ENCODE measurements around the genes CASP9 and FBXO42.

GRCh38 chr1:15411520-15412148, 1.9 kb downstream of the EFHD2 start:
- RRBS, result 7% methylated on average over 3 of the region's 12 CpGs

- RRBS, result no CpG with 5 or more reads among the region's 9 CpGs
Measured at GRCh38 chr1:15492474-15493038, 16.7 kb downstream of the CELA2B start.

DNA sequence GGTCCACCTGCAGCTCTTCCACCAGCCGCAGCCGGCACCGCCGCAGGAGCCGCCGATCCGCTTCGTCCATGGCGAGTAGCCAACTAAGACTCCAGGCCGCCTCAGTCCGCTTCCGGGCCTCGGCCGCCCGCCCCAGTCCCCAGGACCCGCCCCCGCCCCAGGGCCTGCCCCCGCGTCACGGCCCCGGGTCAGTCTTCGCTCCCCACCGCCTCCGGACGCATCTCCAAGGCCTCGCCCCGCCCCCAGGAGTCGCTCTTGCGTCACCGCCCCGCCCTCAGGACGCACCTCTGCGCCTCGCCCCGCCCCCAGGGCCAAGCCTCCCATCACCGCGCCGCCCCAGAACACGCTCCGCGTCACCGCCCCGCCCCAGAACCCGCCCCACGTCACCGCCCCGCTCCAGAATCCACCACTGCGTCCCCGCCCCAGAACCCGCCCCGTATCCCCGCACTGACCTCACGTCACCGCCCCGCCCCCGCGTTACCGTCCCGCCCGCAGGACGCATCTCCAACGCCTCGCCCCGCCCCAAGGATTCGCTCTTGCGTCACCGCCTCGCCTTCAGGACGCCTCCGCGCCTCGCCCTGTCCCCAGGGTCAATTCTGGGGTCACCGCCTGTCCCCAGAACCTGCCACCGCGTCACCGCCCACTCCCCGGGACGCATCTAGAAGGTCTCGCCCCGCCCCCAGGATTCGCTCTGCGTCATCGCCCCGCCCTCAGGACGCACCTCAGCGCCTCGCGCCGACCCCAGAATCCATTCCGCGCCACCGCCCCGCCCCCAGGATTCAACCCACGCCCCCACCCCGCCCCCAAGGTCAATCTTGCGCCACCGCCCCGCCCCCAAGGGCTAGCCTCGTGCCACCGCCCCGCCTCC, at the start of gene CASP9:
CASP9 (minus strand) TSS at position 85 of the 868 bp plus-strand sequence.
- RRBS, result 1% methylated on average over 19 of the region's 101 CpGs

DNA sequence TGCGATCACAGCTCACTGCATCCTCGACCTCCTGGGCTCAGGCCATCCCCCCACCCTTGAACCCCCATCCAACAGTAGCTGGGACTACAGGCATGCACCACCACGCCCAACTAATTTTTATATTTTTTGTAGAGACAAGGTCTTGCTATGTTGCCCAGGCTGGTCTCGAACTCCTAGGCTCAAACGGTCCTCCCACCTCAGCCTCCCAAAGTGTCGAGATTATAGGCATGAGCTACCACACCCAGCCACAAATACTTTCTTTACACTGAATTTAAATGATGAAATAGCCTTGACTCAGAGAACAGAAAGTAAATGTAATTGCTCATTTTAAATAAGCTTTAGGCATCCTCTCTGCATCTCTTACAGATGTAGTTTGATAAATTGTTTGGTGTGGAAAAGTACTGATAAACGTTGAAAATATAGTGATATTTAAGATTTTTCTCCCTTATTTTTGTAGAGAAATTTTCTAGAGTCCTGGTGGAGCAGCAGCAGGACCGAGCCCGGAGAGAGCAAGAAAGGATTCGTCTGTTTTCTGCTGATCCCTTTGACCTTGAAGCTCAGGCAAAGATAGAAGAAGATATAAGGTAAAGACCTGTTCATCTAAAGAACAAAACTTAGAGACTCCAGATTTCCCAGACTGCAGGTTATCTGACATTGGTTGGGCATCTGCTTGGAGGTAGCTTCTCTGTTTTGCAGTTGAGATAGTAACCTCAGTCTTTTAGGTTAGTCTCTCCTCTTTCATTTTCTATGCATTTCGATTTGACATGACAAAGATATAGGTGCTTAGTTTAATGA, 15.9 kb downstream of the DDI2 start:
- RRBS, result no CpG with 5 or more reads among the region's 11 CpGs

DNA sequence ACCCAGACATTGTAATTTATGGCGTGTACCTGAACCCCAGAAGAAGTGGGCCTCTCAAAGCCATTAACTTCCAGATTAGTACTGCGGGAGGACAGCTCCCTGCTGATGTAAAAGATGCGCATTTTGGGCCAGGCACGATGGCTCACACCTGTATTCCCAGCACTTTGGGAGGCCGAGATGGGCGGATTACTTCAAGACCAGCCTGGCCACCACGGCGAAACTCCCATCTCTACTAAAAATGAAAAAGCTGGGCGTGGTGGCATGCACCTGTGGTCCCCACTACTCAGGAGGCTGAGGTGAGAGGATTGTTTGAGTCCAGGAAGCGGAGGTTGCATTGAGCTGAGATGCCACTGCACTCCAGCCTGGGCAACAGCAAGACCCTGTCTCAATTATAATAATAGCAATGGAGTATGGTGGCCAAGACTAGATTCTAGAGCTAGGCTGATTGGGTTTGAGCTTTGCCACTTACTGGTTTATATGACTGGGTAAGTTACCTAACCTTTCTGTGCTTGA, 9.7 kb downstream of the RSC1A1 start:
- RRBS, result no CpG with 5 or more reads among the region's 10 CpGs

GRCh38 chr1:15677706-15678026, 6.5 kb upstream of the PLEKHM2 start:
- RRBS, result no CpG with 5 or more reads among the region's 3 CpGs

DNA sequence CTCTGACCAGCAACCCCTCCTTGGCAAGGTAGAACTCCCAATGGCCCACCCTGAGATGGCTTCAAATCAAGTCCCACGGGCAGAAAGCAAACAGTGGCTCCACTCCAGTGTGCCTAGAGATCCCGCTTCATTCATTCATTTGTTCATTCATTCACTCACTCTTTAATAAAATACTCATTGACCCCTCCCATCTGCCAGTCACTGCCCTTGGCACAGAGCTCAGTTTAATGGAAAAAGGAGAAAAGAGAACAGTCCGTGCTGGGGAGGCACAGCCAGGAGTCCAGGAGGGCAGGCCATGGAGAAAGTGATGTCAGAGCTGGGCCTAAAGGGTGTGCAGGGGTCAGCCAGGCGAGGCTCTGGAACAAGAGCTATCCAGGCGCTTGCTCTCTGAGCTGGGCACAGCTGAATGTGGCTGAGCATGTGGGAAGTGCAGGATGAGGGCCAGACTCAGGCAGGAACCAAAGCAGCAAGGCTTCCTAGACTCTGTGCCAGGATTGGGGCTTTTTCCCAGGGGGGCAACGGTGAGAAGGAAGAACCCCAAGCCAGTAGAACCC, 8.0 kb downstream of the UQCRHL start:
- RRBS, result no CpG with 5 or more reads among the region's 6 CpGs

DNA sequence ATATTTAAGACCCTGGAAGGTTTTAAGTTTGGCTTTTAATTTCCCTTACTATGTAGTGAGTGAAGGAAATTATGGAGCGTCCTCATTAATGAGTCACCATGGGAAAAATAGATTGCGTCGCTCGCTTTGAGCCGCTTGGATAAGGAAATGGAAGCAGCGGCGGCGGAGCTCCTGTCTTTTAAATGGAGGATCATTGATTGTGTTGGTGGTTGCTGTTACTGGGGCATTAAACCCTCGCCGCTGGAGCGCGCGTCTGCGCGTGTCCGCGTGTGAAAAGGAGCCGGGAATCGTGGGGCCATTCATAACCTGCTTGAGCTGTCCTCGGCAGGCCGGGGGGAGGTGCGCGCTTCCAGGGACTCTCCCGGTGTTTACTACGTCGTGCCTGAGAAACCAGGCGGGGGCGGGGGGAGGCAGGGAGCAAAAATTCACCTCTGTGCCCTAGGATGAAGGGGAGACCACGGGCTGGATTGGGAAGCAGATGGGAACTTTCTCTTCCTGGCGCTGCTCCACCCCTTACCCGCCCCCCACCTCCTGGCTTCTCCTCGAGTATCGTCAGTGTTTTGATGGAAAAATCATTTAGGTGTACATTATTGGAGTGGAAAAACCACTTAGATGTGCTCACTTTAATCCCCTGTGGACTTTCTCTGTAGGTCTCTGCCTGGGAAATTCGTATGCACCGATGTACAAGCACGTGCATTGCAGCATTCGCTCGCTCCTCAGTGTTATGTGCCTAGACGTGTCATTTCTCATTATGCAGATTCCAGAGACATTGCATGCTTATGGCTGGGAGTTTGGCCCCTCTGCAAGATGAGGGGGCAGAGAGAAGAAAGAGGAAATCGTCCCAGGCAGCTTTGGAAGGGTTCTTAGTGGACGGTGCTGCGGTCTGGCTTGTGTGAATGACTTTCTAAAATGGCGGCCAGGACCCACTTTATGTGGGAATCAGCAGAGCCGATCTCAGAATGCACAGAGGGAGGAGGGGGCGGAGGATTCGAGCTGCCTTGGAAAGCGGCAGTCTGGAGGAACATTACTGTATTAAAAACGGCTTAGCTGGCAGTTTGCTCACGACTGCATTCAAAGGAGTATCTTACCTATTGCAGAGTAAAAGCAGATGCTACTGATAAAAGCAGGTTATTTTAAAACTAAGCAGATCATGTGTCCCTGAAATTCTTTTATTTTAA, 2.1 kb downstream of the SPEN start:
- RRBS, result no CpG with 5 or more reads among the region's 49 CpGs

- RRBS, result no CpG with 5 or more reads among the region's 1 CpG
Measured at GRCh38 chr1:15850474-15850822, 2.9 kb downstream of the SPEN start.

DNA sequence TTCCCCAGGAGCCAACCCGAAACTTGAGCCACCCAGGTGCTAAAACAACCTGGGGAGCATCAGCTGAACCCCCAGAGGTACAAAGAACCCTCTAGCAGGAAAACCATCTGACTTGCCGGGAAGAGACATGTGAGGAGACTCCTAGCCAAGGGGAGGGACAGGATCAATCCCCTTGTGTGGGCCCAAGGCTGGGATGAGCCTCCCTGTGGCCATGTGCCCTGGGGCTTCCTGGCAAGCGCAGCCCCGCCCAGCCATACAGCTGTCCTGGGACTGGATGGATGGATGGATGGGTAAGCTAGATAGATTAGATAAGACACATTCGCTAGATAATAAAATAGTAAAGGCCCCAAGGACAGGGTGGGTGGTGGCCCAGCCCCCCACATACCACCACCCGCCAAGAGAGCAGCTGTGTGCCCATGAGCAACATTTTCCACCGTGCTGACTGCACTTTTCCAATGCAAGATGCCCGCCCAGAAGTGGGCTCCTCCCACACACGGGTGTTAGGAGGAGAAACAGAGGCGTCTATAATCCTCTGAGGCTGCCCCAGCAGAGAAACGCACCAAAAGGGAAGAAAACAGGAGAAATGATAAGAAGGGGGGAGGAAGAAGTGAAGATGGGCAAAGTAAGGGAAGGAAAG, 25.1 kb downstream of the ZBTB17 start:
- RRBS, result no CpG with 5 or more reads among the region's 11 CpGs

DNA sequence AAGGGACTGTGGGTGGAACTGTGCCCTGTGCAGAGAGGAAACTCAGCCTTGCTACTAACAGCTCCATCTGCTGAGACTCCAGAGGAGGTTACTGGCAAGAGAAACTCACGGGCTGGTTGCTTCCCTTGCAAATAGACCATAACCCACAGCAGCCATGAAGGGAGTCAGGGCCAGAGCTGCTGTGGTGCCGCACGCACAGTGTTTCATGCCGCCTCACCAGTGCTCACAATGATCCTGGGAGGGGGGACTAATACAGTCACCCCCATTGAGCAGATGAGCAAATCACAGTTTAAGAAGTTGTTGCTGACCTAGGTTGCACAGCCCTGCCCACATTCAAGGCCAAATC, 13.7 kb downstream of the ZBTB17 start:
- RRBS, result no CpG with 5 or more reads among the region's 4 CpGs

DNA sequence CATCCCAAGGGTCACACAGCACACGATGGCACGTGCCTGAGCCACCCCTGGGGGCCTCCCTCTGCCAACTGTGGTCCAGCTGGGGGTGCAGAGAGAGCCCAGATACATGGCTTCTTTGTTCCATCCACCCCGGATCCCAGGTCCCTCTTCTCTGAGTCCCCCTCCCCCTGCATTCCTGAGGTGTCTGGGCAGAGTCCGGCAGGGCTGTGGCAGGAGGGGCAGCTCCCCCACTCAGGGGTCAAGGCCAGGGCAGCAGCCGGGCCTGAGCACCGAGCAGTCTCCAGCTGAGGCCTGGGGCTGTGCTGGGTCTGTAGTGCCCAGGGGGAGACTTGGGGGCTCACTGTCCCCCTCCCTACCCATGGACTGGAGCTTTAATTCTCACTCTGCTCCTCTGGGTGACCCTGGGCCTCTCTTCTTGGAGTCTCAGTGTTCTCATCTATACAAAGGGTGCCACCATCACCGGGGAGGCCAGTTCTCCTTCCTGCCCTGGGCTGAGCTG, 39.5 kb upstream of the FAM131C start:
- RRBS, result 69% methylated on average over 2 of the region's 7 CpGs

DNA sequence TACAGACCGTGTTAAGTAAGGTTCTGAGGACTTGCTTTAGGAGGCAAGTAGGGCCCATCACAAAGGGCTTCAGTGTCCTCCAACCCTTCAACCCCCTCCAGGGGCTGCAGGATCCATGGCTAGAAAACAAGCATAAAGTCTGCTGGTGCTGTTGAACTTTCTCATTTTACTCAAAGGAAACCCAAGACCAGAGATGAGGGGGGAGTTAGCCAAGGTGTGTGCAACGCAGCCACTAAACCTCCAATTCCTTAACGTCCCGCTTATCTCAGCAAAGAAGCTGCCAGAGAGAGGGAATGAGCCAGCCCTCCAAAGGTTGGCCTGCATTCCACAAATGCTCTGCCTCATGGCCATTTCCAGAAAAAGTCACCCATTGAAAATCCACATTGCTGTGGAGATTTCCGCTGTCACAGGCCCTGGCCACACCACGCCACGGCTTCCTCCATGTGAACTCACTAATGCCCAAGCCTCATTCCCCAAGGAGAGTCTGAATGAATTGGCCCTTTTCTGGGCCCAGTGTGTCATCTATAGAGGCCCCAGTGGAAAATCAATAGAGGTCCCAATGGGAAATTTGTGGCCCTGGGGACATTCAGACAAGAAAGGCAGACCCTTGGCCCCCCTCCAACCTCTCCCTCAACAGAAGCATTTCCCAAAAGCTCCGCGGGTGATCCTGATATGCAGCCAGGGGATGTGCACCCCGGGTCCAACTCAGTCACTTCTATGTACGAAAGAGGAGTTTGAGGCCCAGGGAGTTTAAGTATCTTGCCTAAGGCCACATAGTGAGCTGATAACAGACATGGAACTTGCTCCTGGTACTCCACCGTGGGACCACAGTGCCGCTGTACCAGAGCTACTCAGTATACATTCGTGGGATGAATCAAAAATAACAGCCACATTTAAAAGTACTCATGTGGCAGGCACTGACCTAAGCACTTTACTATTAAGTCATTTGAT, 8.9 kb downstream of the EPHA2 start:
- RRBS, result no CpG with 5 or more reads among the region's 14 CpGs

- RRBS, result no CpG with 5 or more reads among the region's 4 CpGs
Measured at GRCh38 chr1:16188407-16188750, 24.1 kb downstream of the ARHGEF19 start.

GRCh38 chr1:16188857-16189550, 23.4 kb downstream of the ARHGEF19 start:
- RRBS, result 47% methylated on average over 2 of the region's 13 CpGs

DNA sequence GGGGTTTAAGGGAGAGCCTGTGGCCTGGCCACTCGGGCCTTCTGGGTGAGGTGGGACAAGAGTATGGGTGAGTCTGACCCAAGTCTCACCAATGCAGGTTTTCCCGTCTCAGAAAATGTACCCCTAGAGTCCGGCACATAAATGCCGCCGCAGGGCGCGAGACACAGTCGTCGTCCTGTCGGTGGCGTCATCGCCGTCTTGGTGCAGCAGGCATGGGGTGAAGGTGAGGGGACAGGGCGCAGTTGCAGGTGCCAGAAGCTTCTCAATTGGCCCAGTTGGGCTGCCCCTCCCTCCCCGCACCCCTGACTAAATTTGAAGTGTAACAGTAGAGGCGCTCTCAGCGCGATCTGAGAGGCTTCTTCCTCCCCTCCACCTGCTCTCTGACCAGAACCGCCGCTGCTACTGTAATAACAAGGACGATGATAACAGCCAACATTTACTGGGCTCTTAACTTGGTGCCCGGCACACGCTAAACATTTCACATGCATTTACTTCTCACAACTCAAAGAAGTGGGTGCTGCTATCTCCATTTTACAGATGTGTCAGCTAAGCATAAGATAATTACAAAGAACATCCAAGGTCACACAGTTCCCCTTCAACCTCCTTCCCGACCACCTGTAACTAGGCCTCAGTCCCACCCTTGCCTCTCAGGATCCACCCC, 8.6 kb downstream of the CPLANE2 start:
- RRBS, result no CpG with 5 or more reads among the region's 24 CpGs

GRCh38 chr1:16235945-16236443, 989 bp downstream of the CPLANE2 start:
- RRBS, result no CpG with 5 or more reads among the region's 6 CpGs

- RRBS, result no CpG with 5 or more reads among the region's 4 CpGs
Measured at GRCh38 chr1:16286654-16287614, 50.0 kb upstream of the CPLANE2 start.

DNA sequence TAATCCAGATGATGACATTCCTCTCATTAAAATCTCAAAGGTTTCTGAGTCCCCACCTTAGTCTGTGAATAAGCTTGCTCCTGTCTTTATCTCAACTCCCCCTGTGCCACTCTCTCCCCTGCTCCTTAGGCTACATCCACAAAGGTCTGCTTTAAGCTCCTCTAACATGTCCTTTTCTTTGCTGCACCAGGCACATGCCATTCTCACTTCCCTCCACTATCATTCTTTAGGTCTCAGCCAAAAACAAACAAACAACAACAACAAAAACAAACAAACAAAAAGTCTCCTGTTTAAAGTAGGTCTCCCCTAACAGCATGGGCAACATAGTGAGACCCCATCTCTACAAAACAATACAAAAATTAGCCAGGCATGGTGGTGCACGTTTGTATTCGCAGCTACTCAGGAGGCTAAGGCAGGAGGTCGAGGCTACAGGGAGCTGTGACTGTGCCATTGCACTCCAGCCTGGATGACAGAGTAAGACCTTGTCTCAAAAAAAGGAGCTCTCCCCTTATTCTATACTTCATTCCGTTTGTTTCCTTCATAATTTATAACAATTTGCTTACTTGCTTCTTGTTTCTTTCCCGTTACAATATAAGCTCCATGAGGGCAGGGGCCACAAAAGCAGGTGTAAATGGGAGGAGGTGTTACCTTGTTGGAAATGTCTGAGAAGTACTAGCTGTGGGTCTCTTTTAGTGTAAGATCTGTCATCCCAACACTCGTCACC, 52.6 kb upstream of the CPLANE2 start:
- RRBS, result no CpG with 5 or more reads among the region's 6 CpGs

- RRBS, result under 1% methylated on average over 8 of the region's 86 CpGs
Measured at GRCh38 chr1:16351779-16352750, at the start of gene FBXO42. TSS of gene FBXO42 (minus strand) at chr1:16352480.

Measured in GM12891 (cell line).